HGPS cell (cell line): ENCODE measurements around the genes SPOUT1, SH3GLB2 and DOLPP1.

GRCh38 chr9:128770050-128770782 is 1.5 kb downstream of the ZER1 start:
- RRBS: no CpG with 5 or more reads among the region's 8 CpGs

GRCh38 chr9:128829673-128830479 is at the start of gene SPOUT1:
Gene SPOUT1, minus strand, starts transcription at chr9:128829794.
- RRBS: under 1% methylated on average over 17 of the region's 43 CpGs

DNA sequence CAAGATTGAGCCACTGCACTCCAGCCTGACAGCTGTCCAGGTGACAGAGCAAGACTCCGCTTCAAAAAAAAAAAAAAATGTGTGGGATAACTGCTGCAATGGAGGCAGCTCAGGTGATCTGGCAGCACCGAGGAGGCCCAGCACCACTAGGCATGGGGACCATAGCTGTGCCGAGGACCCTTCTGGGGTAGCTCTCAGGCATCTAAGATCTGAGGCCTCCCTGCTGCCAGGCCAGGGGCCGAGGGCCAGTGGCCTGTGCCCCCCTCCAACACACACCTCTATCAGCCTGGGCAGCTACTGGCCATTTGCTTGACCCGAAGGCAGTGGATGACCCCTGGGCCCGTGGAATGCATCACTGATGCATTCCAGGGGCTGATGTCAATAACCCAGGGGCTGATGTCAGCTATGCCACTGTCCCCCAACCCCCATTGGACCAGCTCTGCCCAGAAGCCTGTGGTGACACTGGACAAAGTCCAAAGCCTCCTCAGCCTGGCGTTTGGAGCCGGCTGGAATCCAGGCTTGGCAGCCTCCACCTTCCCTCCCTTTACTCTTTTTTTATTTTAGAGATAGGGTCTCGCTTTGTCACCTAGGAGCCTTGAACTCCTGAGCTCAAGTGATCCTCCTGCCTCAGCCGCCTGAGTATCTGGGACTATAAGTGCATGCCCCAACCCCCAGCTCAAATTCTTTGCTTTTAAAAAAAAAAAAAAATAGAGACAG is 6.0 kb downstream of the KYAT1 start:
- RRBS: no CpG with 5 or more reads among the region's 10 CpGs

- RRBS: 61% methylated on average over 10 of the region's 27 CpGs
These were observed 4.7 kb upstream of the PHYHD1 start for GRCh38 chr9:128915872-128916713.

- RRBS: no CpG with 5 or more reads among the region's 19 CpGs
These were observed 1.7 kb upstream of the PHYHD1 start for GRCh38 chr9:128918753-128919862.

GRCh38 chr9:128926845-128927199 is 6.0 kb downstream of the PHYHD1 start:
- RRBS: no CpG with 5 or more reads among the region's 4 CpGs

GRCh38 chr9:129026367-129027323 is 1.5 kb downstream of the SH3GLB2 start:
- RRBS: 32% methylated on average over 2 of the region's 18 CpGs

DNA sequence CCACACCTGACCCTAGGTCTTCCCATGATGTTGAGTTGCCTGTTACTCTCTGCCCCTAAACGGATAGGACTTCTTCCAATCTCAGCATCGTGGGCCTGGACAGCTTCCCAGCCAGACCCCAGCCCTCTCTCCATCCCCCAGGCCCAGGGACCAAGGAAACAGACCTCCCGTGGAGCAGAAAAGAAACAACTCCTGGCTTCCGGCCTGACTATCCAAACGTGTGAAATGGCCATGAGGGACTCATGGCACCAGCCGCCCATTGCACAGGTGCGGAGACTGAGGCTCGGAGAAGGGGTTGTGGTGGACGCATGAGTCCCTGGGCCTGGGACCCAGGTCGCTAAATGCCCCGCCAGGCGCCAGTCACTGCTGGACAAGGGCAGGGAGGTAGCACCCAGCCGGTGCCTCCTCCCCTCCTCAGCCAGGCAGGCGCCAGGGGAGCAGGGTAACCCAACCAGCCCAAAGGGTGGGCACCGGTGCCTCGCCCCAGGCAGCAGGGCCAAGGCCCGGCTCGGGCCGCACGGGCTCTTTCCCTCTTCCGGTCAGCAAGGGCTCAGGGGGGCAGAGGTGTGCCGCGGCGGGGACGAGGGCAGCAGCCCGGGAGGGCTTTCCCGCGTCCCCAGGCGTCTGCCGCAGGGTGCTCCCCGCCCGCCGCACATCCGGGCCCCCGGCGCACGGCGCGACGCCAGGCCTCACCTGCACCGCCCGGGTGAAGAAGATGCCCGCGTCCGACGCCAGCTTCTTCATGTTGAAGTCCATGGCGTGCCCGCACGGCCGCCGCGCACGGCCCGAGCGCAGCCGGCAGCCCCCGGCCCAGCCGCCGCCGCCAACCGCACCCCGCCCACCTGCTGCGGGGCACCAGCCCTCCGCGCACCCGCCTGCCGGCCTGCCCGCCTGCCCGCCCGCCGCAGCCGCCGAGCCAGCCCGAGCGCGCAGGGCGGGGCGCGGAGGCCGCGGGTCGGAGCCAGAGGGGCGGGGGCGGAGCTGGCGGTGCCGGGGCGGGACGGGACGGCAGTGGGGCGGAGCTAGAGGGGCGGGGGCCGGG is at the start of gene SH3GLB2:
TSS of gene SH3GLB2 (minus strand) at position 933 of the 1,042 bp plus-strand sequence.
- RRBS: 2% methylated on average over 56 of the region's 92 CpGs

GRCh38 chr9:129069063-129069792 is 11.7 kb upstream of the DOLPP1 start:
- RRBS: 95% methylated on average over 1 of the region's 27 CpGs

DNA sequence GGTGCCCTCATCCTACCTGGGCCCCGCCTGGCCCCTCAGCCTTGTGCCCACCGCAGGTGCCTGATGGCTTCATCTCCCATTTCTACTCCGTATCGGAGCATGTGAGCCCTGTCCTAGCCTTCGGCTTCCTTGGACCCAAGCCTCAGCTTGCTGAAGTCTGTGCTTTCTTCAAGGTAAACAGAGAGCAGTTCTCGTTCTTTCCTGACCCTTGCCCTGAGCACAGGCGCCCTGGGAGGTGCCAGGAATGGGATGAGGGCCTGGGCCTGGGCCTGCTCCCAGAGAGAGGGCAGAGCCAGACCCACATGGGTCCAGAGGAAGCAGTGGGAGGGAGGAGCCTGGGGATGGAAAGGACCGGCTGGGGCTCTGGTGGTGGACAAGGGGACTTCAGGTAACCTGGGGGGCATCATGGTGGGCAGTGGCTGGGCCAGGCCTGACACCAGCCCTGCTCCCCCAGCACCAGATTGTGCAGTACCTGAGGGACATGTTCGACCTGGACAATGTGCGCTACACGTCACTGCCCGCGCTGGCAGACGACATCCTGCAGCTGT is 11.0 kb upstream of the DOLPP1 start:
- RRBS: no CpG with 5 or more reads among the region's 14 CpGs

- RRBS: 1% methylated on average over 32 of the region's 95 CpGs
These were observed at the start of gene DOLPP1 for GRCh38 chr9:129080551-129081757. Gene DOLPP1, plus strand, starts transcription at chr9:129081111.

DNA sequence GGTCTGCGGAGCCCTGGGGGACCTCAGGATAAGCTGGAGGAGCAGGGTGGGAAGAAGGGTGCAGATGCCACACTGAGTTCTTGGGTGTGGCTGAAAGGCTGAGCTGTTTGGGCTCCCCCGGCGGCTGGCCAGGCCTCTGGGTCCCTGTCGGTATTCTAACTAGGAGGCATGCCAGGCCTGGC is 27.7 kb downstream of the PTPA start:
- RRBS: no CpG with 5 or more reads among the region's 4 CpGs

GRCh38 chr9:129147332-129147760 is 30.7 kb downstream of the IER5L start:
- RRBS: no CpG with 5 or more reads among the region's 9 CpGs

GRCh38 chr9:129242520-129243477 is 64.7 kb upstream of the IER5L start:
- RRBS: no CpG with 5 or more reads among the region's 25 CpGs

DNA sequence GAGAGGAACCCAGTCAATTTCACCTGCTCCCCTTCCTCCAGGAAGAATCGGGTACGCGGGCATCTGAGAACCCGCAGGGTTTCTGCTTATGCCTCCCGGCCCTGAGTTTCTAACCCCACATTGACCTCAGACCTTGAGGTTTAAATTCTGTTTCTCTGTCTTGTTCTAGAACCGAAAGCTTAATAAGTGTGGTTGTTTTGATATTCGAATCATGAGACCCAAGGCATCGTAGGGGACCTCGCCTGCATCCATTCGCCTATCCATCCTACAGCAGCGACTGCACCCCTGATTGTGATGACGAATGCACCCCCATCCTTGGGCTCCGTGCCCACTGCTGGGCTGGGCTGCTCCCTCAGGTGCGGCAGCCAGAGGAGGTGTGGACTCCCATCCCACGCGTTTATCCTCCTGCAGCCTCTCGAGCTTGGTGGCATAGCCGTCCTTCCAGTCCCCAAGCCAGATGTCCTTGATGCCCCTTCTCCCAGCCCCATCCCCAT is 80.8 kb upstream of the IER5L start:
- RRBS: no CpG with 5 or more reads among the region's 18 CpGs

DNA sequence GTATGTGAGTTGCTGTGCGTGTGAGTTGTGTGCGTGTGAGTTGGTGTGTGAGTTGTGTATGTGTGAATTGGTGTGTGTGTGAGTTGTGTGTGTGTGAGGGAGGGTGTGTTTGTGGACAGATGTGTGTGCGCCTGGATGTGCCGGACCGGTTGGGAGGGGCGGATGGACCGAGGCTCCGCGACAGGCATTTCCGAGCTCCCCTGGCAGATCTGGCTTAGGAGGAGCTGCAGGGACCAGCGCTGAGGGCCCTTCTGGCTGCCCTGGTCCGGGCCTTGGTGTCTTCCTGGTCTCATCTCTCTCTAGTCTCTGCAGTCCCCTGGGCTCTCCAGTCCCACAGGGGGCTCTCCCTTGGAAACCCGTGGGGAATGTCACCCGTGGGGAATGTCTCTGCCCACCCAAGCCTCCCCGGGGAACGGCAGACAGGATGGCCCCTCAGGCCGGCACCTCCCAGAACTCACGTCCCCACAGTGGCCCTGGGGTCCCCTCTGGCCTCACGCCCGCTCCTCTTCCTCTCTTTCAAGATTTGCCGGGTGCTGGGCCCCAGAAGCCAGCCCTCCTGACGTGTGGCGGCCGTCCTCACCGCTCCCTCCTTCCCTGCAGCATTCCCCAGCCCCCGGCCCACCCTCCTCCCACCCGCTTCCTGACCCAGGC is 162.9 kb upstream of the IER5L start:
- RRBS: 86% methylated on average over 10 of the region's 27 CpGs

DNA sequence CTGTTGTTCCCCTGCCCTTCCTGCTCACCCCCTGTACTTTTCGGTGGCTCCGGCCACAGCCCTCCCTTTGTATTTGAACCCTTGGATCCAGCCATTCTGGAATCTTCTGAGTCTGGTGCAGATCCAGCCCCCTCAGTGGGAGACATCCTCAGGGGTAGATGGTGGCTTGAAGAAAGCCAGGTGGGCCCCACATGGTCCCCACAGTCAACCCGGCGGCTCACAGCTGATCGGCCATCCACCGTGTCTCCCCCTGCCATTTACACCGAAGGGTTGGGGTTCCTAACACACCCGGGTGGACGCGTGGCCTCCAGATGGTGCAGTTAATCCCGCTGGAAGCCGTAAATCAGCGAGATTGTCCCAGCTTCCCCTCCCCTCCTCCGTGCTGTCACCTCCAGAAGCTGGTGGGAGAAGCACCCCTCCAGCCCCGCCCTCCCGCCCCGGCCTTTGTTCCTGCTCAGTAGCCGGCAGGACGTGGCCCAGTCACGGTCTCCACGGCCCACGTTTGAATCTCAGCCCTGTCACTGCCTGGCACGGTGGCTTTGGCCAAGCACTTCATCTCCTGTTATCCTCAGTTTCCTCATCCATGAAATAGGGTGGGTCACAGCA is 204.7 kb downstream of the C9orf50 start:
- RRBS: 64% methylated on average over 6 of the region's 23 CpGs

DNA sequence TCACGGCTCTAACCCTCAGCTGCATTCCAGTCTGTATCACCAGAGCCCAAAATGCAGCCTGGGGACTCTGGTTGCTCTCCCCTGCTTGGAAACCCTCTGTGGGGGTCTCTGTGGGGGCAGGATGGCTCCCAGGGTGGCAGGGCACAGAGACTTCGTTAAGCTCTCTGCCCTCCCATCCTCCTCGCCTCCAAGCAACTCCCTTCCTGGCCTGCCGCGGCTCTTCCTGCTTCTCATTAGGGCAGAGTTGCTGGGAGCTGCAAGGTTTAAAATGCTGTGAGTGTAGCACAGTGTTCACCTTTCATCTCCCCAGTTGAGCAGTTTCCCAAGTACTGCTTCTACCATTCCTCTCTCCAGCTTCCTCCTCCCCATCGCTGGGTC is 188.6 kb downstream of the C9orf50 start:
- RRBS: no CpG with 5 or more reads among the region's 6 CpGs

GRCh38 chr9:129480631-129481126 is 140.2 kb downstream of the C9orf50 start:
- RRBS: no CpG with 5 or more reads among the region's 5 CpGs

GRCh38 chr9:129482504-129483125 is 138.3 kb downstream of the C9orf50 start:
- RRBS: 2% methylated on average over 46 of the region's 75 CpGs